Natural killer cell (primary cell): ENCODE measurements around the genes SSX4B, FTSJ1 and PCSK1N.

DNA sequence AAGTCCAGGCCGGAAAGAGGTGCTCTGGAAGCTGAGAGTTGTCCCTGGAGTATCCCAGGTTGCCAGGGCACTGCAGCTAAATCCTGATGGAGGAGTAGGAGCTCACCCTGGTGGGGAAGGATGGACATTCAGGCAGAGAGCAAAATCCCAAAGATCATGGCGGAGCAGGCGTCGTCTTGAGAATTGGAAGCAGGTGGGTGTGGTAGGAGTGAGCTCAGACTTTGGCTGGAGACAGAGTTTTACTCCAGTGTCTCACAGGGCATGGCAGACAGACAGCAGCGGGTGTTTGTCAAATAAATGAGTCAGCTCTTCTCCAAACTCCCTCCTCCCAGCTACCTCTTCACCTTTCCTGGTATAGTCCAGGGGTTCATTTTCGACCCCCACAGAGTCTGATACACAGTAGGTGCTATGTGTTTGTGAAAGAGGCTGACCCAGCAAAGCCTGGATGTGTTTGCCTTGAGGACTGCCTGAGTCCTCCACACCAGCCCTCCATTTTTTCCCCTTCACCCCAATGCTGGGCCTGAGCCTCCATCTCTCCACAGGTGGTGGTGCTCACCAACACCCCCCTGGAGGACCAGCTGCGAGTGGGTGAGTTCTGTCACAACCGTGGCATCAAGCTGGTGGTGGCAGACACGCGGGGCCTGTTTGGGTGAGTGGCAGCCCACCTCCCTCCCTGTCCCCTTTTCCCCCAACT, 6.9 kb downstream of the UBA1 start:
- PRO-cap, result no peak

DNA sequence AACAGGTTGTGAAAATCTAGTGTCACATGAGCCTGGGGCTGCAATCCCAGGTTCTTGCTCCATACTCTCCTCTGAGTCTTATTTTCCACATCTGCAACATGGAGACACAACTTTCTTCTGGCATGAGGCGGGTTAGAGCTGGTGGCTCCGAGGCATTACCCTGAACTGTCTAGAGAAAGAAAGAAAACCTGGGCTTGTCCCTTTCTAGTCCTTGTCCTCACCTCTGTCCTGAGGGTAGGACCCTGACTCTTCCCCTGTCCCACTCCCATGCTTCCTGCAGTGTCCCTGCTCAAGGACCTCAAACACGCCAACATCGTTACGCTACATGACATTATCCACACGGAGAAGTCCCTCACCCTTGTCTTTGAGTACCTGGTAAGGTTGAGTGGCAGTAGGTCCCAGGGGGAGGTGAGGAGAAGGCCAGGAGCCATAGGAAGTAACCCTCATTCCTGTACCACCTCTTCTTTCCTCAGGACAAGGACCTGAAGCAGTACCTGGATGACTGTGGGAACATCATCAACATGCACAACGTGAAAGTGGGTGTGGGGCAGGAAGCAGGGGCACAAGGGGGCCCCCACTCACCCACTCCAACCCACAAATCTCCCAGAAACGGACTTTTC, 7.1 kb downstream of the CDK16 start:
- PRO-cap, result no peak

DNA sequence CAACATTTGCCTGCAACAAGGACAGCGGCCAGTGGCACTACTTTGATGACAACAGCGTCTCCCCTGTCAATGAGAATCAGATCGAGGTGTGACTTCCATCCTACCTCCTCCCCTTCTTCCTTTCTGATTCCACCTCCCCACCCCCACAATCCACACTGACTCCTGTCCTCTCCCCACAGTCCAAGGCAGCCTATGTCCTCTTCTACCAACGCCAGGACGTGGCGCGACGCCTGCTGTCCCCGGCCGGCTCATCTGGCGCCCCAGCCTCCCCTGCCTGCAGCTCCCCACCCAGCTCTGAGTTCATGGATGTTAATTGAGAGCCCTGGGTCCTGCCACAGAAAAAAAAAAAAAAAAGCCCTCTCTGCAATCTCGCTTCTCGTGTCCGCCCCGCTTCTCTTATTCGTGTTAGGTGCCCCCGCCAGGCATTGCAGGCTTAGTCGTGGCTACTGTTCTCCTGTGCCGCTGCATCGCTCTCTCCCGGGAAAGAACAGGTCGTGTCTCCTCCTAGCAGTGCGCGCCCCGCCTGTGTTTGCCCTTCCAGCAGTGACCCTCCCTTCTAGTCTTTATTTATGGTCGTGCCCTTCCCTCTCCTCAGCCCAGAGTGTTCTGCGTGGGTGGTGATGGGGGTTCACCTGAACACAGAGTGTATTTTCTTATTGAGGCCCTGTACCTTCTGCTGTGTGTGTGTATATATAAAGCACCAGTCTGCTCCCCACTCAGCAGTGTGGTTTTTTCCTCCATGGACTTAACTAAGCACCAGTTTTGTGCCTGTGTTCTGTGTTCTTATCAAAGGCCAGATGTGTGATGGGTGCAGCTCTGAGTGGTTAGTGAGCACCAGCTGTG, 15.0 kb downstream of the USP11 start:
- PRO-cap, result no peak

GRCh38 chrX:47462745-47463123, 20.3 kb downstream of the ZNF41 start:
- PRO-cap, result no peak

DNA sequence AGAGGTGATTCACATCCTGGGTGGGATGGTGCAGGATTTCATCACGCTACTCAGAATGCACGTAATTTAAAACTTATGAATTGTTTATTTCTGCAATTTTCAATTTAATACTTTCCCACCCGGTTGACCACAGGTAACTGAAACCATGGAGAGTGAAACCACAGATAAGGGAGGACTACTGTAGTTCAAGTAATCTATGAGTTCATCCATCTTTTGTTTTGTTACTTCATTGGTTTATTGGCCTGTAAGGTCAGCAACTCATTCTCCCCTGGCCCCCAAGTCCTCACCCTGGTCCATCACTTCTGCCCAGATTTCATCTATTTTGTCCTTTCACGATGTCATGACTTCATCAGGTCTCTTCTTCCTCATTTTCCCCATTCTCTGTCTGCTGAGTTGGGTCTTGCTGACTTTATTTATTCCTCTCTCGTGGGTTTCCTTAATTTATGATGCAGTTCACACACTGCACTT, 3.0 kb downstream of the ARAF start:
- PRO-cap, result no peak

DNA sequence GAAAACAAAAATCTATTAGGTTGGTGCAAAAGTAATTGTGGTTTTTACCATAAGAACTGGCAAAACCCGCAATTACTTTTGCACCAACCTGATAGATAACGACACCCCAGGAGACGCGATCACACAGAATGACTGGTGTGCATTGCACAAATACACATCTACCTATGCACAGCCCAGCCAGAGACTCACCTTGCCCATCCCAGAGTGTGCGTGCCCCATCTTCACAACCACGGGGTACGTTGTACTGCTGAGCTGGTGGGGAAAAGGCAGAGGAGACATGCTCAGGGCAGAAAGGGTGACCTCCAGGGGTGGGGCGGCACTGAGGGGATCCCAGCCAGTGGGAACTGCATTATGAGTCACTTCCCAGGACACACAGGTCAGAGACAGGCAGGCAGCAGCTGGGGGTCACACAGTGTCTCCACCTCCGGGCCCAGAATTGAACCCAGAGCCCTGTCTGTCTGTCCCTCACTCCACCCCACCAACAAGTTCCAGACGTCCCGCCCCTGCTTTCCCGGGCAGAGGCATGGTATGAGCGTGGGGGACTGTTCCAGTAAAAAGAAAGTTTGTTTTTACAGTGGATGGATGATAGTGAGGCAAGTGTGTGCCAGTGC, 4.9 kb upstream of the TIMP1 start:
- PRO-cap, result no peak

- PRO-cap, result no peak
Measured at GRCh38 chrX:47707679-47707986, 48.7 kb upstream of the UXT start.

DNA sequence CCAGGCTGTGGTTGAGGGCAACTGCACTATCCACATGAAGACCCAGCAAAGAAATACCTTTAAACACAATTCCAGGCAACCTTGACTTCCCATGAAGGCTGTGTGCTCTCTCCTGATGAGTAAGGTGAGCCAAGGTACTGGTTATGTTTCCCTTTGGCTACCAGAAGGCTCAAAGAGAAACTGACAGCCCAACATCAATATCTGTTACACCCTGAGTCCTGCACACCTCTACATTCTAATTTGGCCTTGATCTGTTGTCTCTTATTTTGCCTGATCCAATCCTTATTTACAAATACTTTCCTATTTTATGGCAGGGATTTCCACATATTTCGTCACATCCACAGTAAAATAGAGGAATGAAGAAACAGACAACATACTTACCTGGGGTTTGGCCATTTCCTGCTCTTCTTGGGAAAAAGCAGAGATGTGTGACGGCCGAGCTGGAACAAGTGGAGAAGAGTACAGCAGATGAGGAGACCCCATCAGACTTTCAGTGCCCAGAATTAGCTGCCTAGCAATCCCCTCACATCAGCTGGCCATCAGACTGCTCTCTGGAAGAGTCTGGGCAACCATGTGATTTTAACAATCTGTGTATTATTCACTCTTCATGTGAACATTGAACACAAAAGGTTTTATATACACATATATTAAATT, 1.4 kb downstream of the ZNF182 start:
- PRO-cap, result no peak

- PRO-cap, result no peak
Measured at GRCh38 chrX:48107710-48108252, 22.6 kb upstream of the SPACA5B start.

DNA sequence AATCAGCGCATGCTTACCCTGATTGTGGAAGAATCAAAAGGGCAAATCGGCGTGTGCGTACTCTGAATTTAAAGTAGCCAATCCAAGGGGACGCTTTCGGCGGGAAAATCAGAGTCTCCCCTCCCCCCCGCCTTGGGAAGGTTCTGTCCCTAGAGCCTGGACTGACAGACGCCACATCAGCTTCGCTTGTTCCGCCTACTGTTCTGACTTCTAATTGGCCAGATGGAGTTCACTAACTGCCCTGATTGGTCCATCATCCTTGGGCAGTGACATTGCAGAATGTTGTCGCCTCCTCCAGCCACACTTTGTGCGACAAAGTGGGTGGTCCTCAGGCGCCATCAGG, at the start of gene SSX4B:
Gene SSX4B (minus strand): TSS at position 116 of the 343 bp plus-strand sequence.
- PRO-cap, result no peak

DNA sequence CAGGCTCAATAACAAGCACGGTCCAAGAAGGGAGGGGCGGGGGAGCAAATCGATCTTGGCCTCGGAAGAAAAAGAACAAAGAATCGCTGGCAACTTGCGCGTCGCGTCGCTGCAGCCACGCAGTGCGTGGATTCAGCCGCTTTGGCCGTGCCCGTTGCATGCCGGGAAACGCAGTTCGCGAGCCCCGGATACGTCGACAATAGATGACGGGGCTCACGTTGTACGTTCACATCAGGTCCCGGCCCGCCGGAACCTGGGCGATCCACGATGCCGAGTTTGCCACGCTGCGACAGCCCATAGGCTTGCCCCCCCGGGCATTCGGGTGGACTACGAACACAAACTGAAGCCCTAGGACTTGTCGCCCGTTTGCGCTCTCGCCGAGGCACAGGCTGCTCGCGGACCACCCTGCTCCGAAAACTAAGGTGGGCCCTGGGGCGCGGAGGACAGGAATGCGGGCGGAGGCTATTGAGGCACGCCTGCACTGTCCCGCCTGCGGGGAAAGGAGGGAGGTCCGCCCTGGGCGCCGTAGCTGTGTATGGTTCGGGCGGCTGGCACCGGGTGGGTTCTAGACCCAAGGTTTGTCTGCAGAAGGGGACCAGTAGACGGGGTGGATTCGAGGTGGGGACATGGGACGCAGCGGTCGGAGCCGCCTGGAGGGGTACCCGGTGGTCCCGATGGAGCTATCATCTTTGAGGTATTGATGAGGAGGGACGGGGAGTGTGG, at the start of gene FTSJ1:
Gene FTSJ1 (plus strand): TSS at position 225 of the 723 bp plus-strand sequence.
- PRO-cap, result bidirectional peak, plus-strand start at position 260 of the sequence, minus-strand start outside the sequence

DNA sequence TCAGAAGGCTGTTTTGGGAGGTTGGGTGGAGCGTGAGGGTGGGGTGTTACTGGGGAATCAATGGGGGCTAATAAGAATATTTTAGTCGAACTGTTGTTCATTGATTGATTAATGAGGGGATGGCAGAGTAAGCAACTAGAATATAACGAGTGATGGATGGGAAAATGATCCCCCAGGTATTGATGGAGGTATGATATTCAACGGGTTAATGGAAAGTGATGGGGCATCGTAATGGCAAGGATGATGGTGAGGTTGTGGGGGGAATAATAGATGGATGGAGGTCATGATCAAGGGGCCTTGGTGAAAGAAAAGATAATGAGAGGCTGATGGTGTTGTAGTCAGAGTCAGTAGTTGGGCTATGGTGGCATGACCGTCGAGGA, 689 bp downstream of the FTSJ1 start:
- PRO-cap, result no peak

DNA sequence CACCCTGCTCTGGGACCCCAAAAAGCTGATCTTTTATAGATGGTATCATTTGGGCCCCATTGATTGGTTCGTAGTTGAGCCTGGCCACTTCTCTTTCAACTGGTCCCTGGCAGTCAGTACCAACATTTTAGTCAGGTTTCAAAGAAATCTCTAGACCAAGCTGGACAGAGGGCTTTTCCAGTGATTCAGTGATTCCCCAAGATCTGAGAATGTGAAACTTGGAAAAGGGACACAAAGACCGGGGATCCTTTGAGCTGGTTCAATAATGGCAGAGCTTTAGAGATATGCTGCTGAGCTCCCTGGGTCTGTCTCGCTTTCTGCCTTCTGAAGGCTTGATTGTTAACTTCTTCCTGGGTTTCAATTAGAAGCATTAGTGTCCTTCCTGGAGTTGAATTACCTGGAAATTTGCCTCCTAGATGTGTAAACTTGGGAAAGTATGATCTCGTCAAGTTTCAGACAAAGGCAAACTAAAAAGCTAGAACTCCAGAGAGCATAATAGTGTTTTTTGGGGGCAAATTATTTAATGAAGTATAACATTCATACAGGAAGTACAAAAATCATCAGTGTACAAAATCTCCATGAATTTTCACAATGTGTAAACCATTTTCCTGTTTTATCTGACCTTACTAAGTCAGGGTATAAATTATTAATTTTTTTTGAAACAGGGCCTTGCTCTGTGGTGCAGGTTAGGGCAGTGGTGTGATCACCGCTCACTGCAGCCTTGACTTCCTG, 1.3 kb upstream of the TBC1D25 start:
- PRO-cap, result no peak

- PRO-cap, result bidirectional peak, plus-strand start at chrX:48540264, minus-strand start at chrX:48540121
Measured at GRCh38 chrX:48540188-48540535, 648 bp downstream of the TBC1D25 start.

DNA sequence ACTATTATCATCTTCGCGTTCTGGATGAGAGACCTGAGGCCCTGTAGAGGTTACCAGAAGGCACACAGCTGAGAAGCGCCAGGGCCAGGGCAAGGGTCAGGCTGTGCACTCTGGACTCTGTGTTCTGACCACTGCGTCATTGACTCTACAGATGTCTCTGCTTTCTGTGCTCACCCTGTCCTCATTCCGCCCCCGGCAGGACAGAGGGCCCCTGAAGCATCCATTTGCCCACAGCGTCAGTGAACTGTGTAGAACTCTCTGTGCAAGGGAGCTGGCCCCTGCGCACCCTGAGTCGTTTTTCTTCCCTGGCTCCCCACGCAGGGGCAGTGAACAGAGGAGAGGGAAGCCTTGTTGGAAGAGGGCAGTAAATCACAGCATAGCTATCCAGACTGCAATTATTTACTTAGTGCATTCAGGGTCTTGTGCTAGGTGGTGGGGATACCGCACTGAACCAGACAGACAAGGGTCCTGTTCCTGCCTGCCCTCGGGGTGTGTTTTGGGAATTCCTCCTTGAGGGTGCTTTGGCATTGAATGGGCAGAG, 6.0 kb upstream of the WAS start:
- PRO-cap, result no peak

DNA sequence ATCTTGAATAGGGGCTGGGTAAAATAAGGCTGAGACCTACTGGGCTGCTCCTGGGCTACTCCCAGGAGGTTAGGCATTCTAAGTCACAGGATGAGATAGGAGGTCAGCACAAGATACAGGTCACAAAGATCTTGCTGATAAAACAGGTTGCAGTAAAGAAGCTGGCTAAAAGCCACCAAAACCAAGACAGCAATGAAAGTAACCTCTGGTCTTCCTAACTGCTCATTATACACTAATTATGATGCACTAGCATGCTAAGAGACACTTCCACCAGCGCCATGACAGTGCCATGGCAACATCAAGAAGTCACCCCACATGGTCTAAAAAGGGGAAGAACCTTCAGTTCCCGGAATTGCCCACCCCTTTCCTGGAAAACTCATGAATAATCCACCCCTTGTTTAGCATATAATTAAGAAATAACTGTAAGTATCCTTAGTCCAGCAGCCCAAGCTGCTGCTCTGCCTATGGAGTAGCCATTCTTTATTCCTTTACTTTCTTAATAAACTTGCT, 3.2 kb upstream of the WAS start:
- PRO-cap, result no peak

DNA sequence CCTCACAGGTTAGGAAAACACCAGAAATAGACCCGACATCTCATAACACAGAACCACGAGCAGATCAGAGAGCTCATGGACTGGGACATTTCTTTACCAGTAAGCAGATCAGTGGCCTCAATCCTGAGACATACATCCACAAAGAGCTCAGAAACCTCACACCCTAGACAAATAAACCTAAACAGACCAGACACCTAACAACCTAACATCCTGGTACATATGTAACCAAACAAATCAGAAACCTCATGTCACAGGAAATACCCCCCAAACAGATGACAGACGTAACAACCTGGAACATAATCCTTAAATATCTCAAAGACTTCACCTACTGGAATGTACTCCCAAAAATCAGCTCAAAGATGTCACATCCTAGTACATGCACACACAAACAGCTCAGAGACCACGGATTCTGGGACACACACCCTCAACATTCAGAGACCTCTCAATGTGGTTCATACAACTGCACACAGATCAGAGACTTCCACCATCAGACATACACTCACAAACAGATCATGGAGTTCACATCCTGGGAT, 24.4 kb downstream of the SUV39H1 start:
- PRO-cap, result bidirectional peak, plus-strand start at position 336 of the sequence, minus-strand start at position 116 of the sequence

DNA sequence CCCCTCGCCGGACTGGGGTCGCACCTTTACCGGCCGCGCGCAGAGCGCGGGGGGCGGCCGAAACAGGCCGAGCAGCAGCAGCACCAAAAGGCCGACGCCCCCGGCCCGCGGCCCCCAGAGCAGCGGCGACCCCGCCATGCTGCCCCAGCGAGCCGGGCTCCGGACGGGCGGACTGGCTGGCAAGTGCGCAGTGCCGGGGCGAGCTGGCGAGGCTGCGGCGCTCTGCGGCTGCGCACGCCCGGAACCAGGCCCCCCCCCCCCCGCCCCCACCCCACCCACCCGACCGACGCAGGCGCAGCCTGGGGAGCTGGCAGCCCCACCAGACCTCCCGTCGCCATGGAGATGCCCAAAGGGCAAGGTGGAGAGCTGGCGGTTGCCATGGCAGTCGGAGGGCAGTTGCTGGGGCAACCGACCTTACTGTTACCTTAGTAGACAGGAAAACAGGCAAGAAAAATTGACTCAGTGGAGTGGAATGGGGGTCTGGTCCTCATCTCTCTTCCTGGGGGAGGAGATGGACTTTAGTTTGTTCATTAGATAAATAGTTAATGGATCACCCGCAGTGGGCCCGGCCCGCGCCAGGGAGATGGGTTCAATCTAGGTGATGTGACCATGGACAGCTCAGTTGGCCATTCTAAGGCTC, at the start of gene PCSK1N:
Gene PCSK1N (minus strand): TSS at position 216 of the 640 bp plus-strand sequence.
- PRO-cap, result no peak

- PRO-cap, result bidirectional peak, plus-strand start at chrX:48920213, minus-strand start at chrX:48920064
Measured at GRCh38 chrX:48919875-48920356, 1.1 kb upstream of the PIM2 start.

DNA sequence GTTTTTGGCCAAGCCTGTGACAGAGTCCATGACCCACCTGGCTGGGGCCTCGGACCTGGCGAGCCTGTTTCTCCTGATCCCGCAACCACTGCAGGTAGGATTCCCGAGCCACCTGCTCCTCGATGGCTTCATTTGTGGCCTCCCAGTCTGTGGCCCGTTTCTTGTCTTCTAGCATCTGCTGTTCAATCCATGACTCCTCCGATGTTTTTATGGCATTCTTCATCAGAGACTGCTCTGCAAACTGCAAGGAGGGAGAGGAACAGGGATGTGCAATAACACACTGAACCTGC, 6.9 kb upstream of the PIM2 start:
- PRO-cap, result no peak